Sigmoid colon (tissue), 4 donors: ENCODE measurements around a stretch of chr22.

- PRO-cap = no peak
- RAMPAGE, long total RNA, 4 experiments = no peak in any of the 4 experiments
These were observed 13.2 kb downstream of the TTC38 start for GRCh38 chr22:46280571-46281761.

GRCh38 chr22:46430492-46431533 is 95.3 kb downstream of the TRMU start:
- PRO-cap = no peak
- RAMPAGE, long total RNA, 4 experiments = no peak in any of the 4 experiments

- PRO-cap = no peak
- RAMPAGE, long total RNA, 4 experiments = no peak in any of the 4 experiments
These were observed 546 bp downstream of the CELSR1 start for GRCh38 chr22:46536844-46537304.

- PRO-cap = no peak
- RAMPAGE, long total RNA, 4 experiments = no peak in any of the 4 experiments
These were observed 4.6 kb upstream of the CELSR1 start for GRCh38 chr22:46541958-46542566.

DNA sequence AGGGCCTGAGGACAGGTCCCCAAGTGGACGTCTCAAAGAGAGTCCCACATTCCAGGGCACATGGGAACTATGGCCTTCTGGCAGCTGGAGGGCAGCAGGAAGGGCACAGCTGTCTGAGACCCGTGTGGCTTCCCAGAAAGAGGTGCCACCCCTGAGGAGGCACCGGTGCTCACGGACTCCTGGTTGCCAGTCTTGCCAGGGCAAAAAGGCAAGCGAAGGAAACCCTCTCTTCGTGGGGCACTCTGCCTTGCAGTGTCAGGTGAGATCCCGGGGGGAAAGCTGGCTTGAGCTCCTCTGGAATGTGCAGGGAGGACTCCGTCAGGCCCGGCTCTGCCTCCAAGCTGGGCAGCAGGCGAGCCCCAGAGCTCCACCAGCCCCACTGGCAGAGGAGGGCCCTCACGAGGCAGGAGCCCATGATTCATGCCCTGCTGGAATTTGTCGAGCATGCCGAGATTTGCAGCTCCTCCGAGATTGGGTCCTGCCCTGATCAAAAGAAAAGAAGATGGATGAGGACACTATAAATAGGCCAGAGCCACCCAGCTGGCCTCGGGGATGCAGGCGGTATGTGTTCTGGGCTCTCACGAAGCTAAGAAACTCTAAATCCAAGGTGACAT is 9.9 kb upstream of the CELSR1 start:
- PRO-cap = no peak
- RAMPAGE, long total RNA, 4 experiments = no peak in any of the 4 experiments

GRCh38 chr22:46588242-46589238 is 31.6 kb upstream of the GRAMD4 start:
- PRO-cap = no peak
- RAMPAGE, long total RNA, 4 experiments = no peak in any of the 4 experiments

DNA sequence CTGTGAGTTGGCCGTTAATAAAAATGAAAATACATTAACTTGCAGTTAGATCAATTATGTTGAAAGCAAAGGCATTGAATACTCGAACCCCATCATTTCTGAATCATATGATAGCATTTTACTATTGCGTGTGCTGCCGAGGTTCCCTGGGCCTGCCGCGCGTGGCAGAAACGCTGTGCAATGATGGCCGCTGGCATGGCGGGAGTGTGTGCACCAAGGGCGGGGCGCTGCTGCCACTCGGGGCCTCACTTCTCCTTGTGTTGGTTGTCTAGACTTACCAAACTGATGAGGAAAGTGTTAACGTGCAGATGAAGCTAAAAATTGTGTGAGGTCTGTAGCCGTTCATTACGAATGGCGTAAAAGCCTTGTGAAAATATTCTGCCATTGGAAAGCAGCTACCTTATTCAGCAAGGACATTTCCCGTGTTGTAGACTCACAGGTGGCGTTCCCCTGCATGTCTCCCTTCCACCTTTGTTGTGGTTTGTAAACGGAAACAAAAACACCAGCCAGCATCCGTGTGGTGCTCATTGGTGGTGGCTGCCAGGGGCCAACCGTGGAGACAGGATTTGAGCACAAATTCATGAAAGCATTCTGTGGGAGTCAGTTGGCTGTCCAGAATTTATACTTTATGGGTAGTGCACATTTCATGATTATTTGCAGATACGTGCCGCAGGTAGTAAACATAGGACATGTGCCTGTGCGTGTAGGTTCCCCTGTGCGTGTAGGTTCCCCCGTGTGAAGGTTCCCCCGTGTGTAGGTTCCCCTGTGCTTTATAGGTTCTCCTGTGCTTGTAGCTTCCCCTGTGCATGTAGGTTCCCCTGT is 5.9 kb upstream of the GRAMD4 start:
- PRO-cap = no peak
- RAMPAGE, long total RNA, 4 experiments = no peak in any of the 4 experiments

DNA sequence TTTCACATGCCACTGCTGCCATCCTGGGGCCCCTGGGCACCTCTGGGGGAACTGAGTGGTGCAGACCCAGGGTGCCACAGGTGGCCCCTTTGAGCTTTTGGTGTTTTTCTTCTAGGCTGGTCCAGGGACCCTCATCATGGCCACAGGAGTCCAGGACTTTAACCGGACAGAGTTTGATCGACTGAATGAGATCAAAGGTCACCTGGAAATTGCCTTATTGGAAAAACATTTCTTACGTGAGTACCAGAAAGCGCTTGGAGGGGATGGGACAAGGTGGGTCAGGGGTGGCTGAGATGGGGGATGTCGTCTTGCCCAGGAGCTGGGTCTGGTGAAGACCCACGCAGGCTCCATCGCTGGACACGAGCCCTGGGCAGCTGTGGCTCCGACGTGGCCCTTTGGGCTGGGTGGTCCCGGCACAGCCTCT is 17.6 kb downstream of the GRAMD4 start:
- PRO-cap = no peak
- RAMPAGE, long total RNA, 4 experiments = start-site peak on the plus strand in 1 of 4 experiments, centred at position 191 of the sequence, 6 reads per replicate

GRCh38 chr22:46649267-46649669 is 29.1 kb downstream of the GRAMD4 start:
- PRO-cap = no peak
- RAMPAGE, long total RNA, 4 experiments = no peak in any of the 4 experiments

- PRO-cap = no peak
- RAMPAGE, long total RNA, 4 experiments = no peak in any of the 4 experiments
These were observed 31.0 kb downstream of the TBC1D22A start for GRCh38 chr22:46793421-46793864.

- PRO-cap = no peak
- RAMPAGE, long total RNA, 4 experiments = no peak in any of the 4 experiments
These were observed 67.2 kb downstream of the TBC1D22A start for GRCh38 chr22:46829430-46830354.

- PRO-cap = no peak
- RAMPAGE, long total RNA, 4 experiments = no peak in any of the 4 experiments
These were observed 217.1 kb downstream of the TBC1D22A start for GRCh38 chr22:46979516-46980037.

DNA sequence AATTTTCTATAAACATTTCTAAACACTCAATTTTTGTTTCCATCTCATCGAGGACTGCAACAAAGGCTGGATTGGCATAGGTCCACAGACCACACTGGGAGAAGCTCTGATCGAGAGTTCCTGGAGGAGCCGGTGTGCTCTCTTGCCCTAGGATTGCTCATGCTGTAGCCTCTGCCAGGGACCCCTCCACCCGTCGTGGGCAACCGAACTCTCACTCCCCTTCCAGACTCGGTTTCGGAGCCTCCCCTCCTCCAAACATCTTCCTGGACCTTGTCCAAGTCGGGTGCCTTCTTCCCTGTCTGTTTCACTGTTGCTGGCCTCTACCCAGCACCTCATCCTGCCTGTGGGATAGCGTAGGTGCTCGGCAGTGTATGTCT is 770.1 kb upstream of the TAFA5 start:
- PRO-cap = no peak
- RAMPAGE, long total RNA, 4 experiments = no peak in any of the 4 experiments

- PRO-cap = no peak
- RAMPAGE, long total RNA, 4 experiments = no peak in any of the 4 experiments
These were observed 235.1 kb upstream of the TAFA5 start for GRCh38 chr22:48254327-48254676.

DNA sequence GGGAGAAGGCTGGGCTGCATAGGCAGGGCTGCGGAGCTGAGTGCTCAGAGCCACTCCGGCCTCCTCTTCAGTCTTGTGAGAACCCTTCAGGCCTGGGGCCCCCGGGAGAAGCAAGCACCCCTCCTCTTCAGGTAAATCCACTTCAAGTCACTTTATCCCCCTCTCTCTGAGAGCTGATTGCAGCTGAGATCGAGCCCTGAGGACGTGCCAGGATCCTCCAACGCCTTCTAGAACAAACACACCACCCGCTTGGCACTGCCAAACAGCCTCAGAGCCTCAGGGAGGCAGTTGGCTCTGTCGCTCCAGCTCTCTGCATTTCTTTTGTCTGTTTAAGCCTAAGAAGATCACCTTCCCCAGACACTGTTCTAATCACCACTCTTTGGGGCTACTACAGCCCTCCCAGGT is 187.9 kb upstream of the TAFA5 start:
- PRO-cap = no peak
- RAMPAGE, long total RNA, 4 experiments = no peak in any of the 4 experiments

- PRO-cap = no peak
- RAMPAGE, long total RNA, 4 experiments = no peak in any of the 4 experiments
These were observed 122.7 kb upstream of the TAFA5 start for GRCh38 chr22:48366728-48367010.

- PRO-cap = no peak
- RAMPAGE, long total RNA, 4 experiments = no peak in any of the 4 experiments
These were observed 47.6 kb downstream of the TAFA5 start for GRCh38 chr22:48536651-48537728.

GRCh38 chr22:48561494-48561945 is 72.2 kb downstream of the TAFA5 start:
- PRO-cap = no peak
- RAMPAGE, long total RNA, 4 experiments = no peak in any of the 4 experiments

DNA sequence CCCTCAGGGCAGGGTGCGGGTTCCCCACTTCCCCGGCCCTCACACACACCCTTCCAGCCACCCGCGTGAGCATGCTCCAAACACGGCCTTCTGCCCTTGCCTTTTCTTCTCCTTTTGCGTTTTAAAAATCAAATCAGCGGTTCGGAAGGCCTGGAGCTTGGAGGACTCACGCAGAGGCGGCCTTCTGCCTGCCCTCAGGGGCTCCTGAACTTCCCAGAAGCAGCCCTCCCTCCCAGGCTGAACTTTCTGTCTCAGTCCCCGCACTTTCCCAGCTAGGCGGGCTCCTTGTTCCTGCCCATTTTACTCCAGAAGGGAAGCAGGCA is 98.3 kb downstream of the TAFA5 start:
- PRO-cap = no peak
- RAMPAGE, long total RNA, 4 experiments = no peak in any of the 4 experiments

- PRO-cap = no peak
- RAMPAGE, long total RNA, 4 experiments = no peak in any of the 4 experiments
These were observed 568.5 kb downstream of the TAFA5 start for GRCh38 chr22:49057993-49058205.